ENCODE measurements around a stretch of chr6.

DNA sequence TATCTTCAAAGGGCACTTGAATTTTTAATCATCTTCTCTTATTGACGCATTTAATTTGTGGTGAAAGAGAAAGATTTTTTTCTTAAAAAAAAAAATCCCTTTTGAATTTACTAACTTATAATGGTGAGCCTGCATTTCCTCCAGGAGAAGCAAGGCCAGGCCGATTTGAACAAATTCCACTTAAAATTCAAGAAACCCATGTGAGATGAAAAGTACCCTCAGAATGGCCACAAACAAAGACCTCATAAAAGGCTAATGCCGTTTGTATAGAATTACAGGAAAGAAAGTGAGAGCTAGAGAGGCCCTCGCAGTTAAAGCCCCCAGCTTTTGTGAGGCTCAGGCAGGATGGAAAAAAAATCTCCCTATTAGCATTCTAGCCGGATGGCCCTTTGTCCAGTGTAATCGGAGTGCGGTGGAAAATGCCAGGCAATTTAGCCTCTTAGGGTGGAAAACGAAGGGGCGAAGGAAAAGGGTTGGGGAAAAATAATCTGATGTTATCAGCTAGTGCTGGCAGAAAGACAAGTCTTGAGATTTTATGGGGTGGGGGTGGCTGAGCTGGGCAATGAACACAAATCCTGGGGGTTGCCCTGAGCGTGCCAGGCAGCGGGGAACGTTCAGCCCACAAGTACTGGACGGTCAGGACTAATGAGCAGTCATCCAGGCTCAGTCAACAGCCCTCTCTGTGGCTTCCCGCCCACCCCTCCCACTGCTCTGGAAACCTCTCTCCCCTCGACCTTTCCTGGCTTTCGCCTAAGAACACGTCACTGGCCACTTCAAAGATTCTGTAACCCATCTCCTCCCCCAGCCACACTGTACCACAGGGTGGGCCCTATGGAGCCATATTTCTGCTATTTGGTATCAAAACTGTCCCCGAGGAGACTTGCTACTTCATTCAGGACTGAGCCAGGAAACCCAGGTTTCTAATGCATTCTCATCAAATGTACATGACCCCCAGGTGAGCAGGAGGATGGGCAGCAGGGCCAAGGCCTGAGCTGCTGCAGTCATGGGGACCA is 92.5 kb downstream of the PSMG4 start:
- PRO-cap = no peak

DNA sequence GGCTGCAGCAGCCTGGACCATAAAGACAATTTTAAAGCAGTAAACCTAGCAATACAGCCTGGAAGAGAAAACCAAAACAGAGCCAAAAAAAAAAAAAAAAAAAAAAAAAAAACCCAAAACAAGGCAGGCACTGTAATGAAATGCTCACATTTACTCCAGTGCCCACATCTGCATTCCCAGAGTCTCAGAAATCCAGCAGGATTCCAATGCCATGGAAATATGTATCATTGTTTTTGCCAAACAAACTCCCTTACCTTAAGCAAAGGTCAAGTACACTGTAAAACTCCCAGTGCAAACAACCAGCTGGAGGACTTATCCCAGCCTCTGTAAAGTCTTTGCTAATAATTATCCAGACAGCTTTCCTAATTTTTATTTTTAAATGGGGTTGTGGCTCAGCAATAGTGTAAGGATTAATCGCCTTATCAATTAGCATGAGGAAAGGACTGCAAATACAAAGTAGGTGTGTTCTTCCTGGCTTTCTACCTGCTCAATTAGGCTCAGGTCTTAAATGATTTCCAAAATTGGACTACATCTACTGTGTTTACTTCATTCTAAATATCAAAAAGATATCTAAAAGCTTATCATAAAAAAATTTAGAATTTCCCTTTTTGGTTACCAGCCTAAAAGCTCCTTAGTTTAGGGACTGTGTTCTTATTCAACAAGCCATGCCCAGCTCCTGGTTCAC is 98.4 kb downstream of the PSMG4 start:
- PRO-cap = no peak

DNA sequence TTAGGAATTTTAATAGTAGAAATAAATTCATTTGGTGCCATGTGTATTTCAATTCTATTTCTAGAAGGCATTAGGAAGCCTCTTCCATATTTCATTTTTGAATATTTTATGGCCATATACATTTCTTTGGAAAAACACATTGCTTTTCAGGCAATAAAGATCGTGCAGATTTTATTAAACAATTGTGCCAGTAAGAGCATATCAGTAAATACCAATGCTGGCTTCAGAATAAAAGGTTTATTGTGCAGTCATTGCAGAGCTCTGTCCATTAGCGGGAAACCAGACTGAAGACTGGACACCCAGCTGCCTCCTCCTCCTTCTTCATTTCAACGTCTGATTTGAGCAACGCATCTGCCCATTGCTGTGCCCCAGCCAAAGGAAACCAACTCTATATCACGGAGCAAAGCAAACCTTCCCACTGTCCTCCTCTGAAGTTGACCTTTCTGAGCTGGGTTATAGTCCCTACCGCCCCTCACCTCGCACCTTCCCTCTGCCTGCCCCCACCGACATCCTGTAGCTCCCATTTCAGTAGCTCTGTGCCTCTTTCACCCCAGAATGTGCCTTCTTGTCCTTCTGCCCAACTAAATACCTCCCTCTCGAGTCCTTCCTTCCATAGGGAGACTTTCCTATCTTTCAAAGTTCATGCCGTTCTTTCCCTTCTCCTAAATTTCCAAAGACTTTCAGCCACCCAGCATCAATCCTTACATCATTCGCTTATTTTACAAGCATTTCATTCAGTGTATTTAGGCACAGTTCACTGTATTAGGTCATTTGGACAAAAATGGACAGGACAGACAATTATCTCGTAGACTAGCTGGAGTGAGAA is 80.7 kb downstream of the SLC22A23 start:
- PRO-cap = no peak

DNA sequence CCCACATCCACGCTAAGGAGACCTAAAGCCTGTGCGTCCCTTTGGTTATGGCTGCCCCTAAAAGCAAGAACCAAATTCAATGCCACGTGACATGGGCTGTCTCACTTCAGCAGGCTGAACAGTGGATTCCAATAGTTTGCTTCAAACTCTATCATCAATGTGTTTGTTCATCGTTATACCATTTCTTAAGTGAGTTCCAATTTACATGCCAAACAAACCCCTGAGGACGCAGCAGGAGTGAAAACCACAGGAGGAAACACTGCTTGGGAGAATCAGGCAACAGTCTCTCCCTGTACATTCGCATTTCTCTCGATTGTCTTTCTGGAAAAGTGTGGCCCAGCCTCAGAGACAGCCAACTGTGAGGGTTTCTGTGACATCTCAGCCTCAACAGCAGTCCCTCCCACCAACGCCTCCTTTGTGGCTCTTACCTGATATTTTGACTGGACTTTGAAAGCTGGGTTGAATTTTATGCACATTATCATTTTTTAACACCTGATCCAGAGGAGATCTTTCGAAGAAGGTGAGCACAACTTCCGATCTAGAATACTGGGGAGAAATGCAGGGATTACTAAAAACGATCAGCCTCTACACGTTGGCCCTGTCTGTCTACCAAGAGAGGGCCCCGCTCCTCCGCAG is 14.7 kb downstream of the PXDC1 start:
- PRO-cap = no peak

- PRO-cap = no peak
Observed at GRCh38 chr6:3789769-3790157, 38.2 kb upstream of the PXDC1 start.

DNA sequence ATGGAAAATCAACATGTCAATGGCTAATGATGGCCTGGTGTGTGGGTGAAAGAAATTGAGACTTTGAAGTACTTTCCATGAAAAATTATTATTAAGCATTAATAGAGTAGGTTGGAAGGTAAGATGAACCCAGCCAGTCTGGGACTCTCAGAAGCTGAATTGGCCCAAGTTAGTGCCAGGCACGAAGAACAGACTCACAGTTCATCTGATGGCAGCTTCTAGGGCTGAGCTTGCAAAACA is 38.9 kb upstream of the PXDC1 start:
- PRO-cap = no peak

- PRO-cap = unidirectional peak, plus-strand start at chr6:3826489
Observed at GRCh38 chr6:3825563-3826878, 23.2 kb upstream of the FAM50B start.

GRCh38 chr6:3841549-3842084 is 7.6 kb upstream of the FAM50B start:
- PRO-cap = no peak

- PRO-cap = no peak
Observed at GRCh38 chr6:3893025-3893353, 43.8 kb downstream of the FAM50B start.

DNA sequence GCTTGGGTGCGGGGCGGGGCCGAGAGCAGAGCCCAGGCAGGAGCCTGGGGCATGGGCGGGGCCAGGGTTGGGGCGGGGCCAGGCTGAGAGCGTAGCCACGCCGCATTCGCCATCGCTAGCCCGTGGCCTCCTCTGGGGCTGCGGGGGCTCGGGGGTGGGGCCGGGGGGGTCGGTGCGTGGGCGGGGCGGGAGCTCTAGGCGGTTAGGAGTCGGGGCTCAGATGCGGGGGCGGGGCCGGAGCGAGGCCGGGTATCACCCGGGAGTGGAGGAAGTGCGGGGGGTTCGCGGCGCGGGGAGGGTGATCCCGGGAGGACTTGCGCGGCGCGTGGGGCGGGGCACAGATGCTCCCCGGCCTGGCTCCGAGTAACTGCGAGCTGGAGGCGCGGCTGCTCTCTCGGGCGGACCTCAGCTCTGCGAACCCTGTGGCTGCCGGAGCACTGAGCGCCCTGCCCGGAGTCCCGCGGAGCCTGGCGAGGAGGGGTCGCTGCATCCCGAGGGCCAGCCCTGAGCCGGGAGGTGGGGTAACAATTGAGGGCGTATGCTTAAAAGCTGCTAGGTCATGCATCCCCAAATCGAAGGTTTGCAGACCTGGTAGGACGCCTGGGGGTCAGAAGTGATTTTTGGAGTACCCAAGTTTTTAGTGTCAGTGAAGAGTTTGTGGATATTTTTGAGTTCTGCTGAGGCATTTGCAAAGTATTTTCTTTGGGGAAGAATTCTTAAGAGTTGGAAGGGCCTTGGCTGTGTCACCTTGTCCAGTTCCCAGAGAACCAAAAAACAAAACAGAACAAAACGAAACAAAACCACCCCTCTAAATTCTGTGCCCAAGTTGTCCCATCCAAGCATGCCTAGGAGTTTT is 586 bp upstream of the ECI2 start:
- PRO-cap = bidirectional peak, plus-strand start at position 64 of the sequence, minus-strand start outside the sequence; unidirectional peak, plus-strand start at position 366 of the sequence

DNA sequence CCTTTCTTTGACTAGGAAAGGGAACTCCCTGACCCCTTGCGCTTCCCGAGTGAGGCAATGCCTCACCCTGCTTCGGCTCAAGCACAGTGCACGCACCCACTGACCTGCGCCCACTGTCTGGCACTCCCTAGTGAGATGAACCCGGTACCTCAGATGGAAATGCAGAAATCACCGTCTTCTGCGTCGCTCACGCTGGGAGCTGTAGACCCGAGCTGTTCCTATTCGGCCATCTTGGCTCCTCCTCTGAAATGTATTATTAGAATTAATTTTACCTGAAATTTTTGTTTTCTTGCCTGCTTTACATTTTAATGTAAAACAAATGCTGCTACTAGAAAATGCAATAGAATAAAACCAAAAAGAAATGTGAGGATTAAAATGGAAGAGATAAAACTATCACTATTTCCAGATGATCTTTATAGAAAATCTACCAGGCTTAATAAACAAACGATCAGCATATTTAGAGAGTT is 199.2 kb upstream of the ECI2 start:
- PRO-cap = no peak

DNA sequence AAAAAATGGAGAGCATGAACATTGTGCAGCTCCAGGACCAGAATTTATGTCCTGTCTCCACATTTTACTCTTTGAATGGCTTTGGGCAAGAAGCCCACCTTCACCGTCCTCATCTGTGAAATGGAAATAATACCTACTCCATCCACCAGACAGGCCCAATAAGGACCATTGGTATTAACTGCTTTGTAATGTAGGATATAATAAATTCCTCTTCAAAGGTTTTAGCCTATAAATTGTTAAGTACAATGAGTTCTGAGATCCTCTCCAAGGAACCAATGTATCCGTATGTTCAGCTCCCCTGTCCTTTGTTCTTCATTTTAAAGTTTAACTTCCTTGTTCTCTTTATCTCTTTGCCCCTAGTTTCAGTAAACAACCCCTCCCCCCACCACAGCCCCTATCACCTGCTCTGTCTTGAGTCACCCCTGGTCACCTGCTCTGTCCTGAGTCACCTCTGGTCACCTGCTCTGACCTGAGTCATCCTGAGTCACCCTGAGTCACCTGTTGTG is 288.8 kb upstream of the CDYL start:
- PRO-cap = no peak

- PRO-cap = no peak
Observed at GRCh38 chr6:4724662-4725286, 51.4 kb upstream of the CDYL start.

- PRO-cap = no peak
Observed at GRCh38 chr6:4777028-4777740, 980 bp downstream of the CDYL start.

- PRO-cap = no peak
Observed at GRCh38 chr6:4797128-4797515, 20.9 kb downstream of the CDYL start.

DNA sequence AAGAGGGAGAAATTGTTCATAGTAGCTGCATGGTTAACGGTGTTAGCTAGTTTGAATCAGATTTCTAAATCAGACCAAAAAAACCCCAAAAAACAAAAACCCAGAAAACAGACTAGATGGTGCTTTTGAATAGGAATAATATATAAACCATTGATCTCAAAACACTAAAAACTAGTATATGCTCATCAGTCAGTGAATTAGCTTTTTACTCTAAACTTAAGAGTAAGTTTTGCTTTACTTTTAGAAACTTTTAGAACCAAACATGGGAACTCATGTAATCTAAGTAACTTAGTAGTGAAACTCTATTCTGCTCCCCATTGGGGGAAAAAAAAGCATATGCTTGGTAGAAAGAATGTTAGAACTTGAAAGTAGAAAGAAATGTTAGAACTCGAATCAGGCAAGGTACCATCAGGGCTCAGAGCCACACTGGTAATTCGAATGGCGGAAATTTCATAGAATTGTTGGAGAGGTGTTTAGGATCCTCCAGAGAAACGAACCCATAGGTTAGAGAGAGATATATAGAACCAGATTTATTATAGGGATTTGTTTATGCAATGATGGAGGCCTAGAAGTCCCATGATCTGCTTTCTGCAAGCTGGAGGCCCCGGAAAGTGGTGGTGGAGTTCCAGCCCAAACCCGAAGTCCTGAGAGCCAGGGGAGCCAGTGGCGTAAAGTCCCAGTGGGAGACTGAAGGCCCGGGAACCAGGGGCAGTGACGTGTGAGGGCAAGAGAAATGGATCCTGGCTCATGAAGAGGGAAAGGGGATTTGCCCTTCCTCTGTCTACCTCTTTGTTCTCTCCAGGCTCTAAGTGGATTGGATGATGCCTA is 29.0 kb downstream of the CDYL start:
- PRO-cap = no peak

- PRO-cap = no peak
Observed at GRCh38 chr6:4846719-4847165, 70.5 kb downstream of the CDYL start.

DNA sequence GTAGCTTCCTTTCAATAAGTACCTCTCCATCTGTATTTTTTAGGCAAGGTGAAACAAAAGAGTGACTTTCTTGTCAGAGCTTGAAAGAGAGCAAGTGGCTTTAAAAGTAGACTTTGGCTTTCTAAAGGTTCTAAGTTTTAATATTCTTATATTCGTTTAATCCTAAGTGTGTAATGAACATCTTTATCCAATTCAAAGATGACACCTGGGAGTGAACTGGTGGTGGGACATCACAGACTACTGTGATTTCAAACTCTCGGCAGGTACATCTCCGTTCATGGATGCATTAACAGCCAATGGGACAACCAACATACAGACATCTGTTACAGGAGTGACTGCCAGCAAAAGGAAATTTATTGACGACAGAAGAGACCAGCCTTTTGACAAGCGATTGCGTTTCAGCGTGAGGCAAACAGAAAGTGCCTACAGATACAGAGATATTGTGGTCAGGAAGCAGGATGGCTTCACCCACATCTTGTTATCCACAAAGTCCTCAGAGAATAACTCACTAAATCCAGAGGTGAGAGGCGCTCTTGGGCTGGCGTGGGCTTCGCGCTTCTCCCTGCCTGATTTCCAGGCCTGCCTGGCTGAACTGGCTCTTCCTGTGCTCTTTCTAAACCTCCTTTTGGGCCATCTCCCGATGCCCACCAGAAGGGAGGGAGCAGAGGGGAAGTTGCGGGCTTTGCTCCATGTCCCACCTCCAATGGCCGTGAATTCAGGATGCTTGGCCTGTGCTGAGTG is 68.4 kb downstream of the RPP40 start:
- PRO-cap = no peak

GRCh38 chr6:5004211-5004874 is 506 bp upstream of the RPP40 start:
- PRO-cap = no peak

GRCh38 chr6:5057139-5057488 is 28.0 kb upstream of the PPP1R3G start:
- PRO-cap = no peak

Measured in ureter (tissue), 1 donor.